ENCODE measurements around a stretch of chr21.

- PRO-cap, result no peak
- RAMPAGE, long total RNA, 3 experiments, result no peak in any of the 3 experiments
Observed at GRCh38 chr21:38790011-38790376, 15.7 kb upstream of the ETS2 start.

DNA sequence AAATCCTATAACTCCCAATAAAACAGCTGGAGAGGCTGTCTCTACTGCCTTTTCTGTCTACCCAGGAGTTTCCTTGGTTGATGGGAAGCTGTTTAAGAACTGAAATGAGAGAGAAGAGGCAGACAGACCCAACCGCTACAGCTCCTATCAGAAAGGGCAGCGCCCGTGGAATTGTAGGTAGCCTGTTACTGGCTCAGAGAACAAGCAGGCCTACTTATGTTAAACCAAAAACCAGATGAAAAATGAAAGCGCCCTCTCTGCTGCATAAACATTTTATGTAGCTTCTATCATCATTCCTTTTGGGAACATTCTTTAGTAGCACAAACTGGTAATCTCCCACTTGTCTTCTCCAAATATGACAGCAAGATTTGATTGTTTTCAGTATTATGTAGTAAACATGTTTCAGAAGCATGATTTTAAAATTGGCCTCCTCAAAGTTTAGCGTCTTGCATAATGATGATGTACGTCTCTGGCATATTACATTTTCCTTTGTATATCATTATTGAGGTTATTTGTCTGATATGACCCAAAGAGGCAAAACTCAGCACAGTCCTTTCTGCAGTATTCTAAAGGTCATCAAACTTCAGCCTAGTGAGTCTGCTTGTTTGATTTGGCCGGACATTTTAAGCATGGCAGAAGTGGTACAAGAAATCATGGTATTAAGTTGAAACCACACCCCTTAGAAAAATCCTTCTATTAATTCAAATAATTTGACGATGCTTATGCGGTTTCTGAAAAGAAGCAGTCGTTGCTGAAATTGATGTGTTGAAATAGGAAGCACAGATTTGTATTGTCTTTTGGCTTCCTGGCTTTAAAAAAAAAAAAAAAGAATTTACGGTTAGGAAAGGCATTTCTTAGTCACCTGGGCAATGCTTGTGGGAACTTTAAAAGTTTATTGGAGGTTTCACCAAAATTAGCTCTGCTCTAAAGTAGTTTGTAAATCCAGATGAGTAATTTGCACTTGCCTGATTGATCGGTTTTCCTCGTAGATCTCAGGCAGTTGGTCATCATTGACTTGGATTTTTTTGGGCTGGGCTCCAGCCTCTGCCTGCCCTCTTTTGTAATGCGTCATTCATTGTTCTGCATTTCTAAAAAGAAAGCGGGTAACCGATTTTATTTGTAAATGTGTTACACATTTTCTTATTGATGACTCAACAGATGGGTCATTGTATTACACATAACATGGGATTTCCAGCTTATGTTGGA, 5.0 kb downstream of the ETS2 start:
- PRO-cap, result no peak
- RAMPAGE, long total RNA, 3 experiments, result no peak in any of the 3 experiments

- PRO-cap, result no peak
- RAMPAGE, long total RNA, 3 experiments, result no peak in any of the 3 experiments
Observed at GRCh38 chr21:38825192-38825667, 19.5 kb downstream of the ETS2 start.

GRCh38 chr21:38834774-38835094, 29.0 kb downstream of the ETS2 start:
- PRO-cap, result no peak
- RAMPAGE, long total RNA, 3 experiments, result no peak in any of the 3 experiments

- PRO-cap, result no peak
- RAMPAGE, long total RNA, 3 experiments, result no peak in any of the 3 experiments
Observed at GRCh38 chr21:38987297-38987918, 181.7 kb downstream of the ETS2 start.

DNA sequence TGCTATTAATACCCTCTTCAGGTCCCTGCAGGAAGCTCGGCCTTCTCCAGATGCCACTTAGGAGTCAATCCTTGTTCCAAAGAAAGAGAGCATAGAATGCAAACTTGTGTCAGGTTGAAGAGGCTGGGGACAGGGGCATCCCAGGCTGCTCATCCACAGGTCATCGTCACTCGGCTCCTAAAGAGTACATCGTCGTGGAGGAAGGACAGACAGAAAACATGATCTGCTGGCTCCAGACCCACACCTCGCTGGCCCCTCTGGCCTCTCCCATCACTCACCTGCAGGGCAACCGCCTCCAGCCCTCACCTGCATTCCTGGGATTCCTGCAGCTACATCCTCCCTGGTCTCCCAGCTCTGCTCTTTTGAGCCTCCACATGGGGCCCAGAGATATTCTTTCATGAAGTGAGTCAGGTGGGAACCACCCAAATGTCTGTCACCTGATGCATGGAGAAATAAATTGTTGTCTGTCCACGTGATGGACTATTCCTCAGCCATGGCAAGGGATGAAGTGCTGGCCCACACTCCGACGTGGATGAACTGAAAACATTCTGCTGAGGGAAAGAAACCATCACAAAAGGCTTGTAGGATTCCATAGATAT, 152.8 kb downstream of the PSMG1 start:
- PRO-cap, result no peak
- RAMPAGE, long total RNA, 3 experiments, result no peak in any of the 3 experiments

DNA sequence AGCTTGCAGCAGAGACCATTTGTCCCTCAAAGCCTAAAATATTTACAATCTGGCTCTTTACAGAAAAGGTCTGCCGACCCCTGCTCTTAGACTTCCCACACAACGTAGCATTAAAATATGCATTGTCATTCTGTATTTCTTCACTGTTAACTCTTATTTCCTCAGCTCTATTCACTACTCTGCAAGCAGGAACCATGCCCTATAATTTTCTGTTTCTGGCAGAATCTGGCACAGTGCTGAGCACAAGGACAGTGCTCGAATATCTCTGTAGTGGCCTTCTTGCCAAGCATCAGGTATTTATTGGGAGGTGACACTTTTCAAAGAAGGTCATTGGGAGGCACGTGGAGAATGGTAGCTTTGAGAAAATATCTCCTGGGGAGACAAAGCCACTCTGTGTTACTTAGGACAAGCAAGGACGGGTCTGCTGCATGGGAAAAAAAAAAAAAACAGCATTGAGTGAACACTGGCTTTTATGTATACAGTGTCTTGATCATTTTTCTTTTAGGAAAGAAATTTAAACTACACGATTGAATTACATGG, 77.9 kb downstream of the PSMG1 start:
- PRO-cap, result no peak
- RAMPAGE, long total RNA, 3 experiments, result no peak in any of the 3 experiments

DNA sequence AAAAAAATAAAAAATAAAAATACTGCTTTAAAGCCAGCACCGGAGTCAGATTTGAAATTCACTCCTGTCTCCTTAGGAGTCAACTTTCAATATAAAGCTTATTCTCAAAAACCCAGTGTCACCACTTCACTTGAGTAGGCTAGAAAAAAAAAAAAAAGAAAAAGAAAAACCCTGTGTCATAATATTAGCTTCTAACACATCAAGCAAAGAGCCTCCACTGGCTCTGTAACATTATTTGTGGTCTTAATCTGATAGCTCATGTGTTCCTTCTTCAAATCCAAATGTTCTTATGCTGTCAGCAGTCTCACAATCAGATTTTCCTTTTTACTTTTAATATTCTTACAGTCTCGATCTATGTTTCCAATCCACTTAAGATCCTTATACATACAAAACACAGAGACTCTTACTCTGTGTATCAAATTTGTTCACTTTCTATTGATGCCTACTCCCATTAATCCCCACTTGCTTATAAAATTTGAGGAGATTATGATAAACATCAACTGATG, 26.1 kb upstream of the PSMG1 start:
- PRO-cap, result no peak
- RAMPAGE, long total RNA, 3 experiments, result no peak in any of the 3 experiments

DNA sequence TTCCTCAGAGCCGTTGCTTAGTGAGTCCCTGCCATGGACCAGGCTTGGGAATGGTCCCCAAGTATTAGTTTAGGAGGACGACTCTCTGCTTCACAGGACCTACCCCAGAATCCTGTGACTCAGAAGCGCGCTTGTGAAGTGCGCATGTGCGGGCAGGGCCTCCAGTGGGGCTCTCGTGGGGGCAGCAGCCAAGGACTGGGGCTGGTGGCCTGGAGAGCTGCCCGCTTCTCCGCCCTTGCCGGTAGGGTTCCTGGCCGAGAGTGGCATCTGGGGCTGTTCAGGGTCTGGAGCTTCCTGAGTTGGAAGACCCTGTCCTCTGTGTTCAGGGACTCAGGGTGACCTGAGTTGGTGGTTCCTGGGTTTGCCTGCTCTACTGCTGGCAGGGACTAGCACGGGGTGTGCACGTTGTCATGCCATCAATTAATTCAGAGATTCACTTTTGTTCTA, 6.2 kb downstream of the GET1 start:
- PRO-cap, result no peak
- RAMPAGE, long total RNA, 3 experiments, result no peak in any of the 3 experiments

- PRO-cap, result no peak
- RAMPAGE, long total RNA, 3 experiments, result no peak in any of the 3 experiments
Observed at GRCh38 chr21:39536000-39536446, 76.7 kb upstream of the B3GALT5 start.

DNA sequence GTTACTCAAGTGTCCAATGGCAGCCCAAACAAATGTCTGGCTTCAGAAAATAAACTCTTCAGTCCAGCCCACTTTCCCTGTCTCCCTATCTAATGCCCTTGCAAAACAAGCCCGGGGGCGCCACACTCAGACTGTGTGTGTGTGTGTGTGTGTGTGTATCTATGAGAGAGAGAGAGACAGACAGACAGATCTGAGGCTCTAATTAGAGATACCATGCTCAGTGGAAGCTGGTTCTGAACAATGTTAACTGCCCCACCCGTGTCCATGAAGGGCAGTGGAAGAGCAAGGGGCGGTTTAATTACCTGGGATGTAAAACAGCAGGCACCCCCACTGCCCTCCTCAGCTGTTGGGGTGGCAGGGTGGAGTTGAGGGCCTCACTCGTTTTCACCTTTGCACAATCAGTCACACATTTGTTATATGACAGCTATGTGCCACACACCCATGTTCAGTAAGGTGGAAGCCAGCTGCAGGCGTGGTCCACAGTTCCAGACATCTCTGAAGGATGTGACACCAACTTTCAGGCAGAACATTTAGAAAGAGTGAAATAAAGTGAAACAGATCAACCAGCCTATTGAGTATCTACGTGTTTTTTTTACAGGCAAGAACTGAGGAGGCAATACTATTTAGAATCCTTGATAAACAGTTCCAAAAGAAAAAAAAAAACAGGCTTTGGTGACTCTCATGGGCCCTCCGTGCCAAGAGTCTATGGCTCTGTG, 57.5 kb downstream of the B3GALT5 start:
- PRO-cap, result no peak
- RAMPAGE, long total RNA, 3 experiments, result no peak in any of the 3 experiments

DNA sequence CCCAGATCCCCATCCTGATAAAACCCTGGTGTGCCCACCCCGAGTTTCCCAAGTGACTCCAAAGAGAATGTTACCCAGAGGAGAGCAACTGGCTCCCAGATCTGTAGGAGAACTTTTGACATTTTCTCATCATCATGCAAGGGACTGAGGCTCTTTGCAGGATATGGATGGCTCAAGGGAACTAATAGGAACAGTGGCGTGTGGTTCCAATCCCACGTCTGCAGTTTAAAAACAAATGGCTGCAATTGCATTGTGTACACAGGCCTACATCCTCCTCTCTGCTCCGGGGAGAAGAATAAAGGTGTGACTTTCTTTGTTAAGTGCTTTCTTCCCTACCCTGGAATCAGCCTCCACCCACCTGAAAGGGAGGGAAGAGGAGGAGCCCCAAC, 12.0 kb upstream of the BACE2 start:
- PRO-cap, result no peak
- RAMPAGE, long total RNA, 3 experiments, result no peak in any of the 3 experiments

DNA sequence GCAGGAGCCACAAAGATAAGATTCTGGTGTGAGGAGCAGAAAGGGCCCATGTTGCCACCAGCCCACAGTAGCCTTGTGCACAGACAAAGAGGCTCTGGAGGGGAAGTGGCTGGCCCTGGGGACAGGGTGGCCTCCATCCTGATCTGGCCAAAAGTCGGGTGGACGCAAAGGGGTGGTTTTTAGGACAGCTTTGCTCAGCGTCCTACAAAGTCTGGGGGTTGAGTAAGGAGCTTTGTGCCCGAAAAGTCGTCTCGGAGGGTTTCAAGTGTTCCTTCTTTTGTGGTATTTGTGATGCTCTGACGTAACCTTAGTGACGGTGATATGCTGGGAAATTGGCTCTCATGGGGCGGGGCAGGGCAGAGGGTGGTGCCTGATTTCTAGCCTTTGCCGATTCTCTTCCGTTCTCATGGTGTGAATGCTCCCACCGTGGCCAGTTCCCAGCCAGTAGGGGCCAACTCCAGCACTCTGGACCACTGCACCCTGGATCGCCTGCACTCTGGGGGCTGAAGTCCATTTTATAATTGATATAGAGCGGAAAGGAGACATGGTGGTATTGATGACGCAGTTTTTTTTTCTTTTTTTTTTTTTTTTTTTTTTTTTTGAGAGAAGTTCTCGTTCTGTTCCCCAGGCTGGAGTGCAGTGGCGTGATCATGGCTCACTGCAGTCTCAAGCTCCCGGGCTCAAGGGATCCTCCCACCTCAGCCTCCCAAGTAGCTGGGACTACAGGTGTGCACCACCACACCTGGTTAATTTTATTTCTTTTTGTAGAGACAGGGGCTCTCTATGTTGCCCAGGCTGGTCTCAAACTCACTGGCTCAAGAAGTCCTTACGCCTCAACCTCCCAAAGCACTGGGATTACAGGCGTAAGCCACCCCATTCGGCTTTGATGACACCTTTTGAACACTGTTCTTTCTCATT, 608 bp downstream of the MX2 start:
- PRO-cap, result bidirectional peak, plus-strand start at position 433 of the sequence, minus-strand start at position 253 of the sequence
- RAMPAGE, long total RNA, 3 experiments, result no peak in any of the 3 experiments

DNA sequence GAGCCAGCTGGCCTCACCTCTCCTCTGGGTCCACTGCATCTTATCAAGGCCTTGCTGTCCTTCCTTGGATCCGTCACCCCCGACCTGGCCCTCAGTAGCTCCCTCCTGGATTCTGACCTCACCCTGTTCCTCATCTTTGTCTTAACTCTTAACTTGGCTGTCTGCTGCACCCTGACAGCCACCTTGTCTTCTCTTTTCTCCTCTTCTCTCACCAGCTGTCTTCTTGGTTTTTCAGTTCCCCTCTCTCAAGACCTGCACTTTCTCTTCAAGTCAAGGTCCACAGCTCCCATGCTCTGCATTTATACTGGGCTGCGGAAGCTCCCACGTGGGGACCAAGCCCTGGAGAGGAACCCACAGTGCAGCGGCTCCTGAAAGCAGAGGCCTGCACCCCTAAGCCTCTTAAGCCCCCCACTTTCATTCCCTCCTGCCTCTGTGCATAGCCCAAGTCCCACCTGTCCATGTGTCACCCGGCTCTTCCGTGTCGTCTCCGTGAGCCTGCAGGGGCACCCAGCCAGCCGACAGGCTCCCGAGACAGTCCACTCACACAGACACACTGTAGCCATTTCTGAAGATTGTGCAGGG, 6.0 kb downstream of the MX2 start:
- PRO-cap, result no peak
- RAMPAGE, long total RNA, 3 experiments, result no peak in any of the 3 experiments

DNA sequence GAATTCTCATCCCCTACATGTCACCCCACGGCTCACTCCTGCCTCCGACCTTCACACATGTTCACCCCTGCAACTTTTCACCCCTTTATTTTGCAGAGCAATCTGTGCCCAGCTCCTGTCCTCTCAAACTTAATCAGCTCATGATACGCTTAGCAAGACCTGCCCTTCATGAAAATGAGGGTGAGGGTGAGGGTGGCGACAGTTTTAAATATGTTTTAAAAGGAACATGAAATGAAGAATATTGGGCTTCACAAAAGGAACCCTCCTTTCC, 6.6 kb downstream of the MX2 start:
- PRO-cap, result no peak
- RAMPAGE, long total RNA, 3 experiments, result no peak in any of the 3 experiments

- PRO-cap, result bidirectional peak, plus-strand start at chr21:41420318, minus-strand start at chr21:41420323; bidirectional peak, plus-strand start at chr21:41420593, minus-strand start at chr21:41420413
- RAMPAGE, long total RNA, 3 experiments, result start-site peak on the plus strand in 3 of 3 experiments, at chr21:41420282-41420899 at its widest, 7 to 16 reads per replicate
Observed at GRCh38 chr21:41419828-41420996, 5.8 kb upstream of the MX1 start.

- PRO-cap, result no peak
- RAMPAGE, long total RNA, 3 experiments, result no peak in any of the 3 experiments
Observed at GRCh38 chr21:41477794-41478200, 30.2 kb downstream of the TMPRSS2 start.

GRCh38 chr21:41489330-41489728, 18.6 kb downstream of the TMPRSS2 start:
- PRO-cap, result no peak
- RAMPAGE, long total RNA, 3 experiments, result no peak in any of the 3 experiments

GRCh38 chr21:41502004-41502258, 6.0 kb downstream of the TMPRSS2 start:
- PRO-cap, result no peak
- RAMPAGE, long total RNA, 3 experiments, result no peak in any of the 3 experiments

- PRO-cap, result no peak
- RAMPAGE, long total RNA, 3 experiments, result no peak in any of the 3 experiments
Observed at GRCh38 chr21:41558002-41558278, 50.0 kb upstream of the TMPRSS2 start.

Measured in tibial nerve (tissue), 3 donors.